Epithelial cell of esophagus (primary cell): ENCODE measurements around the gene TEX53.

DNA sequence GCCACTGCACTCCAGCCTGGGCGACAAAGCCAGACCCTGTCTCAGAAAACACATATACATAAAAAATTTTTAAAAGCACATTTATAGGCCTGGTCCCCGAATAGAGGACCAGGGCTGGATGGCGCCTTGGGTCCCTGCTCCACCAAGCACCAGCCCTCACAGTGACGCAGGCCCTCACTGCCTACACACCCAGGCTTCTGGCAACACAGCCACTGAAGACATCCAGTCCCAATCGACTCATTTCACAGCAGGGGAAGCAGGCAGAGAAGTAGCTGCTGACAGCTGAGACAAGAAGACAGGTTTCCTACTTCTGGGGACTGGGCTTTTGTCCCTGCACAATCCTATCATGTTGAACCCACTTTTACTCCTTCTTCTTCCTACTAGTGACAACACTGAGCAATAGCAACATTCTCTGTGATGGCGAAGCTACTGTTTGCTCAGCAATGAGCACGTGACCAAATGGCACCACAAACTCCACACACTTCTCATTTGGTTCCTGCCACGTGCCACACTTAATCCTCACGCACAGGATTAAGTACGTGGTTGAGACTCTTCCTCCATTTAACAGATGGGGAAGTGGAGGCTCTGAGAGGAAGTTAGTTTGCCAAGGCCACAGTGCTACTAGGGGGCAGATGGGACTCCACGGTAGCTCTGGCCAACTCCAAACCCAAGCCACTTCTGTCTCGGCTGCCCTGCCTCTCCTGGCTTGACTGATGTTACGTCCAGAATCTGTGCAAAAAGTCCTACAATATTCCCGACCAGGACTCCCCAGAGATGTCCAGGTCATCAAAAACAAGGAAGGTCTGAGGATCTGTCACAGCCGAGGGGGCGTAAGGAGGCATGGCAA lies 10.6 kb downstream of the ORM2 start:
- RRBS: no CpG with 5 or more reads among the region's 16 CpGs

- RRBS: no CpG with 5 or more reads among the region's 4 CpGs
Measured at GRCh38 chr9:114344654-114345151, 15.0 kb downstream of the ORM2 start.

DNA sequence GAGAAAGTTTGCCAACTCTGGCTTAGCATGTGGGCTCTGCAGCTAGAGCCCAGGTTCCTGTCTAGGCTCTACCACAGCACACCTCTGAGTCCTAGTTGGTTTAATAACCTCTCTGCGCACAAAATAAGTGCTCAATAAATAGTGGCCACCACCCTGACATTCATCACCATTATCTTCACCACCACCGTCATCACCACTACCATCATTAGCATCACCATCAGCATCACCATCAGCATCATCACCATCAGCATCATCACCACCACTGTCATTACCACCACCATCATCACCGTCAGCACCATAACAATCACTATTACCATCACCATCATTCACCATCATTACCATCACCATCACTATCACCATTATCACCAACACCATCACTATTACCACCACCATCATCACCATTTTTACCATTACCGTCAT lies 18.3 kb downstream of the AKNA start:
- RRBS: no CpG with 5 or more reads among the region's 4 CpGs

- RRBS: no CpG with 5 or more reads among the region's 9 CpGs
Measured at GRCh38 chr9:114383365-114384211, 4.2 kb downstream of the AKNA start.

DNA sequence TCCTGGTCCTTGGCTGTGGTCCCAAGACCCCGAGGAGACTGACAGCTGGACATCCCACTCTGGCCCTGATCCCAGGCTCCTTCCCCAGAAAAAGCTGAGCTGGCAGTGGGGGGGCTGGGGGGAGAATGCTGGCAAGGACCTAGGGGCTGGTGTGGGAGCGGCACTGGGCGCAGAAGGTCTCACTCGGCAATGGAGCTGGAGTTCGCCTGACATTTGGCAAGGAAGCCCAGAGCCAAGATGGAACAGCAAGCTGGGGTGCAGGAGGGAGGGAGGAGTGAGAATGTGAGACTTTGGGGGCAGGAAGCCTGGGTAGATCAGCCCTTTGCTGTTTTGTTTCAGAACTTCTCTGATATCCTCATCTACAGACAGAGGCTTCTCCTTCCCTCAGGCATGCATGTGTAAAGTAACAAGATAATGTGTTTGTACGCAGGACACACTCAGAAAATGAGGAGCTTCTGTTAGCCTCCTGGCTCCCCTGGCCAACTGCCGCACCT lies 7.1 kb upstream of the AKNA start:
- RRBS: no CpG with 5 or more reads among the region's 7 CpGs

GRCh38 chr9:114532411-114533121 lies 27.3 kb upstream of the WHRN start:
- RRBS: no CpG with 5 or more reads among the region's 13 CpGs

GRCh38 chr9:114657453-114657609 lies 274 bp downstream of the TEX53 start:
- RRBS: no CpG with 5 or more reads among the region's 4 CpGs

- RRBS: no CpG with 5 or more reads among the region's 11 CpGs
Measured at GRCh38 chr9:114657610-114658207, at the start of gene TEX53. Gene TEX53, minus strand, starts transcription at chr9:114657805.

DNA sequence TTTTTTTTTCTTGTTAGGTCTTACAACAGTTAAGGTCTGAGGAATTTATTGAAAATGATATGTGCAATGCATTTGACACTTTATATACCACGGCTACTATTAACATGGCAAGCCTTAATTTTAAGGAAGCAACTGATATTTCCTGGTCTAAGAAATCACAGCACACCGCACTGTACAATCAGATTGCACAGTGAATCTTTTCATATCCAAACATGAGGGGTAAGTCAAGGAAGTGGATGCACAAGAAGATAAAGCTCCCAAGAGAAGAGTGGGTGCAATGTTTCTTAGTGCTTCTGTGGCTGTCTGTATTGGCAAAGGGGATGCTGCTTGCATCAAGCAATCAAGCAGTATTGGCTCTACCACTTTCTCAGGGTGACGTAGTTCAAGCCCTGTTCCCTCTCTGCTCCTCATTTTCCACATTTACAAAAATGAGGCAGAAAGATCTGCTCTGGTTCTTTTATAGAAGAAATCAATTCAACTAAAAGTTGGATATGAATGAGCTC lies 2.4 kb downstream of the TNFSF8 start:
- RRBS: no CpG with 5 or more reads among the region's 3 CpGs

DNA sequence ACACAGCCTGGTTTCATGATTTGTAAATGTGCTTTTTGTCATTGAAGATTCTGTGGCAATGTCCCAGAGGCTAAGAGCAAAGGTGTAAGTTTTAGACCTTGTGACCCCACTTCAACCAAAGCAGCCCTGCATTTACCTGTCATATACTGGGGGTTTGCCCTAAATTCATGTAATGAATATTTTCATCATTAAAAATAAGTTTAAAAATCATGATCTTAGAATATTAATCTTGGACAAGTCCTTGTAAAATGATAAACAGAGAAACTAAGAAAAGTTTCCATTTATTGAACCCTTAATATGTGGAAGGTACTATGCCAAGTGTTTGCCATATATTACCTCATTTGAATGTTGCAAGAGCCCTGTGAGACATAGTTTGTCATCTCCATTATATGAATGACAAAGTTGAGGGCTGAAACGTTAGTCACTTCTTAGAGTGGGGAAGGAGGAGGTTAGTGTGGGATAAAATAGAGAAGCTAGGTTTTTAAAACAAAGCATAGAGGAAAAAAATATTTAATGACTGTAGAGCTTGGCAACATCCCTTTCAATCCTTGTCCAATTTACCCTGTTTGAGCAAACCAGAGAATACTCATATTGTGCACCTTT lies 2.1 kb downstream of the TNC start:
- RRBS: no CpG with 5 or more reads among the region's 1 CpG

DNA sequence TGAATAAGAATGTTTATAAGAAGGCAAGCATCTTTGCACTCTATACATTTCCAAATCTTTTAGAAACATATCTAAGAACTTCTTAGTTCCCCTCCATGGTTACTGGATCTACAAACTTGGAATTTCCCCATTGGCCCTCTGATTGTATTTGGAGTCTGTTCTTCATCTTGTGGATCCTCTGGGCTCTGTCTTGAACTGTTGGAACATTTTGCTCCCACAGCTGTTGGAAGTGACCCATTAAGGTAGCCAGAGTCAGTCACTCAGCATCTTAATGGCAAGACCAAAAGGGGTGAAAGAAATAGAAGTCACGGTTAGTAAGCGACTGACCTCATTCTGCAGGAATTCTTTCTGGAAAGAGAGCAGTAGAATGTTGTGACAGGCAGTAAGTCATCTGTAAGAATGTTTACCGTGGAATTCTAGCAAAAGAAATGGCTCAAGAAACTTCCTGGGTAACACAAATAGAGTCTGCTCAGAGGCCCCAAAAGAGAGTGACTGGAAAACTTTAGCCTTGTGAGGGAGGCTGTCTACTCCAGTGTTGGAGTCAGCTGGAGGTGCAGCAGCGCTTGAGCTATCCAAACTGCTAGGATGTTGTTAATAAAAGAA lies 28.6 kb upstream of the TNC start:
- RRBS: no CpG with 5 or more reads among the region's 4 CpGs

- RRBS: no CpG with 5 or more reads among the region's 6 CpGs
Measured at GRCh38 chr9:115295550-115296200, 177.7 kb upstream of the TNC start.

- RRBS: no CpG with 5 or more reads among the region's 12 CpGs
Measured at GRCh38 chr9:115672335-115673647, 480.8 kb upstream of the PAPPA start.

- RRBS: no CpG with 5 or more reads among the region's 25 CpGs
Measured at GRCh38 chr9:116153981-116154275, 337 bp downstream of the PAPPA start.

GRCh38 chr9:116304017-116304425 lies 150.4 kb downstream of the PAPPA start:
- RRBS: no CpG with 5 or more reads among the region's 3 CpGs

GRCh38 chr9:117415555-117416032 lies 737 bp upstream of the ASTN2 start:
- RRBS: no CpG with 5 or more reads among the region's 11 CpGs

DNA sequence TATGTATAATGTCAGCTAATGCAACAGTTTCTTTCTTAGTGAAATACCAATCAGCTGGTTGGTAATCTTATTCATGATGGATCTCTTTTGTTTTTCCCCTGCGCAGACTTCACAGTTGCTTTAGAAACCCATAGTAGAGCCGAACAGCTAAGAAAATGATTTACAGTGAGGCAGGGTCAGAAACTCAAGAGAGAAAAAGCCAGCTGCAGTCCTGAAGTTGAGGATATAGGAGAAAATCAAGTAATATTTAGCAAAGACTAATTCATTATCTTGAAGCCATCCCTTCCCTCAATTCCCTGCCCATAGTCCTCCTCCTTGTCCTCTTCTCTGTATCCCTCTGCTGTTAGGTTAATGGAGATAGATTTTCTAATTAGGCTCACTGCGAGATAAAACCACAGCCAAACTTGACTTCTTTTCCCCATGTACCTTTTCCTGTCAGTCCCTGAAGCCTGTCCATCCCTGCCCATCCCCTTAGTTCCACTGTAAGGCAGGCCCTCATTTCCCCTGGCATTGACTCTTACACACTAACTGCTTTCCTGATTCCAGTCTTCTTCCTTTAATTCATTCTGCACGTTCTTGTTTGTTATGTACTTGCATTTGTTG lies 1.1 kb downstream of the TLR4 start:
- RRBS: no CpG with 5 or more reads among the region's 4 CpGs

DNA sequence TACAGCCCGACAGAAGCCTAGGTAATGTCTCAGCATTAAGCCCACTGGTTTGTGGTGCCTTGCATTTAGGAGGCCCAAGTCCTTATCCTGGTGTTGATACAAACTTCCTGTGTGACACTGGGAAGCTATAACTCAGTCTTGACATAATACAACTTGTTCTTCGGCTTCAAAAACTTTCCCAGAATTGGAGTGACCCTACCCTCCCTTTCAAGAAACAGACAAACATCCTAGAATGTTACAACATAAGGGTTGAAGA lies 21.1 kb downstream of the TLR4 start:
- RRBS: no CpG with 5 or more reads among the region's 2 CpGs

- RRBS: no CpG with 5 or more reads among the region's 4 CpGs
Measured at GRCh38 chr9:117783657-117784425, 79.6 kb downstream of the TLR4 start.

DNA sequence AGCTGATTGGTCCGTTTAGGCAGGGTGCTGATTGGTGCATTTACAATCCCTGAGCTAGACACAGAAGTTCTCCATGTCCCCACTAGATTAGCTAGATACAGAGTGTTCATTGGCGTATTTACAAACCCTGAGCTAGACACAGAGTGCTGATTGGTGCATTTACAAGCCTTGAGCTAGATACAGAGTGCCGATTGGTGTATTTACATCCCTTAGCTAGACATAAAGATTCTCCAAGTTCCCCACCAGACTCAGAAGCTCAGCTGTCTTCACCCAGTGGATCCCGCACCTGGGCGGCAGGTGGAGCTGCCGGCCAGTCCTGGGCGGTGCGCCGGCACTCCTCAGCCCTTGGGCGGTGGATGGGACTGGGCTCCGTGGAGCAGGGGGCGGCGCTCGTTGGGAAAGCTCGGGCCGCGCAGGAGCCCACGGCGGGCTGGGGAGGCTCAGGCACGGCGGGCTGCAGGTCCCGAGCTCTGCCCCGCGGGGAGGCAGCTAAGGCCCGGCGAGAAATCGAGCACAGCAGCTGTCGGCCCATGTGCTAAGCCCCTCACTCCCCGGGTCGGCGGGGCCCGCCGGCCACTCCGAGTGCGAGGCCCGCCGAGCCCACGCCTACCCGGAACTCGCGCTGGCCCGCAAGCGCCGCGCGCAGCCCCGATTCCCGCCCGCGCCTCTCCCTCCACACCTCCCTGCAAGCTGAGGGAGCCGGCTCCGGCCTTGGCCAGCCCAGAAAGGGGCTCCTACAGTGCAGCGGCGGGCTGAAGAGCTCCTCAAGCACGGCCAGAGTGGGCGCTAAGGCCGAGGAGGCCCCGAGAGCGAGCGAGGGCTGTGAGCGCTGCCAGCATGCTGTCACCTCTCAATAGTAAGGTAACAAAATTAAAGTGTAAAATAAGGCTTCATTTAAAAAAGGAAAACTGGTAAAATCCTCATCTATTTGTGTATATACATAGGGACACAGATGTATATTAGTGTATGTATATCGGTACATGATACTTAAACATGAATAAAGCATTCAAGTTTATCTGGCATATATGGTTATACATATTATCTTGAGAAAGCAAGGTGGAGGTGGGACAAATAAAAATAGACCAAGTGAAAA lies 560.0 kb downstream of the BRINP1 start:
- RRBS: 58% methylated on average over 2 of the region's 62 CpGs